ENCODE measurements around the genes LILRB3, FCAR and NCR1.

GRCh38 chr19:54154494-54155542 is 4.7 kb downstream of the LENG1 start:
- PRO-cap: unidirectional peak, plus-strand start at chr19:54155235

DNA sequence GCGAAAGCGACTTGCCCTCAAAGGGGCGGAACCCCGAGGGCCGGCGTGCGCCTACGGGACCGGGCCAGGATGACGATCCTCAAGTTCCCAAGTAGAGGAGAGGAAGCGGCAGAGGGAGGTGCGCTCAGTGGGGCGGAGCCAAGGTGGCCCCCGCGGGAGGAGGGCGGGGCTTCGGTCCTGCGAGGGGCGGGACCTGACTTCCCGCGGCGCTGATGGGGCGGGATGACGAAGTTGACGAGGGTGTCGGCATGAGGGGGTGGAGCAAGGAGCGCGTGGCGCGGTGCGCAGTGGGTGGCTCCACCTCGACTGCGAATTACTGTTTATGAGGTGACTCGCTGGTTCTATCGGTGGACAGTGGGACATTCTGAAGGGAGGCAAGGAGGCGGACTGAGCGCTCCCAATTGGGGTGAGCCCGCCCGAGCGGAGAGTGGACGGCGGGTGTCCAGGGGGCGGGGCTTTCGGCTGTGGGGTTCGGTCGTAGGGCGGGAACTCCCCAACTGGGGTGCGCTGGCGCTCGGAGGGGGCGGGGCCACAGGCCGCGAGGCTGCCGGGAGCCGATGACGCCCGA is 749 bp upstream of the MBOAT7 start:
- PRO-cap: bidirectional peak, plus-strand start at position 264 of the sequence, minus-strand start at position 91 of the sequence; bidirectional peak, plus-strand start outside the sequence, minus-strand start at position 533 of the sequence

DNA sequence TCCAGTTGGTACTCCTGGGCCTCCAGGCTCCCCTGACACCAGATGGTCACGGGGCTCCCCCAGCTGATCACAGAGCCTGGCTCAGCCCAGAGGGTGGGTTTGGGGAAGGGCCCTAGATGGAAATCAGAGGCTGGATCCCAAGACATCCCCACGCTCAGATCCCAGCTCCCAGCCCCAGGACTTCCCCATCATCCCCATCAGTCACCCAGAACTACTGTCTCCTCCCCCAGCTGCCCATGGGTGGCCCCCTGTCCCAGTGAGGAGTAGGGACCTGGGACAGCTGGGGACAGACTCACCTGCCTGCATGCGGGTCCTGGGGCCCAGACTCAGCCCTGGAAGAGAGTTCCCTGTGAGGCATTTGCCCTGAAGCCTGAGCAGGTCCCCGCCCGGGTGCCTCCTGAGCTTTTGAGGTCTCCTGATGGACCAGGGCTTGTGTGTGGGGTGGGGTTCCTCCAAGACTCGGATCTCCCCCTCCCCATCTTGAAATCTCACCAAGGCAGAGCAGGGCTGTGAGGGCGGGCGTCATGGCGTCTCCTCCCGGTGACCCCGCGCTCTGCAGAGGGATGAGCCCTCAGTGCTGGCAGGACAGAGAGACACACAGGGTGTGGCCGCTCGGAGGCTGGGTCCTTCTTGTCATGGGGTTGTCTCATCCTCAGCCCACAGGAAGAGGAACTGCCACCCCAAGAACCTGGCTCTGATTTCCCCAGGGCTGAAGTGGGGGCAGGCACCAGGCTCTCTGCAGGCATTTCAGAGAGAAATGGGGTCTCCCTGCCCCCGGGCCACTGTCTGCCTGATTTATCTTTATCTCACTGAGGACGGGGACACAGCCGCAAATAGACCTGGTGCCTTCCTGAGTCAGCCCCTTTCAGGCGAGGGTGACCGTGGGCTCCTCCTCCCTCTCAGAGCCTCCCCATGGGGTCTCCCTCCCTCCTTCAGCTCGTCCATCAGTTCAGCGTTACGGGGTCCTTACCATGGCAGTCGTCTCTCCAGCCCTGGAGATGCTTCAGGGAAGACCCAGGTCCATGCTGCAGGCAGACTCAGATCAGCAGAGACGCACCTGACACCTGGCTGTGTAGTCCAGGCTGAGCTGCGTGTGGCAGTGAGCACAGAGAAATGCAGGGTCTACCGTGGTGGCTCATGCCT is at the start of gene LILRB3:
Gene LILRB3 (minus strand): TSS at position 557 of the 1,143 bp plus-strand sequence.
- PRO-cap: unidirectional peak, minus-strand start at position 555 of the sequence

DNA sequence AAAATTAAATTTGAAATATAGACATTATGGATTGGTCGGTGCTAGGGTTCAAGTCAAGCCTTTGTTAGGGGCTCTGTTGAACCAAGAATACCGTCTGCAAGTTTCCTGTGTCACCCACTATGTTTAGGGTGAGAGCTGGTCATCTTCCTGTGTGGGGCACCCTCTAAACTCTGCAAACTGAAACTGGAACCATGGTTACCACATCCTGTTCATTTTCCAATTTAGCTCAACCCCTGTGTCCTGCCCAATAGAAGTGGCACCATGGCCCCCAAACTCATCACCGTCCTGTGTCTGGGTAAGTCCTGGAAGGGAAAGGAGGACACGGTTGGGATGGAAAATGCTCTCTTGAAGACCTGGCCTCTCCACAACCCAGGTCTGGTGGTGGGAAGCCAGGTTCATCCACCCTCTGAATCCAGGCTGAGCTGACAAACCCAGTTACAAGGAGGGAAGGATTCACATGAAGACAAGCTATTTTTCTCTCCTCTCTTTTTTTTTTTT is 30.0 kb downstream of the LAIR2 start:
- PRO-cap: no peak

DNA sequence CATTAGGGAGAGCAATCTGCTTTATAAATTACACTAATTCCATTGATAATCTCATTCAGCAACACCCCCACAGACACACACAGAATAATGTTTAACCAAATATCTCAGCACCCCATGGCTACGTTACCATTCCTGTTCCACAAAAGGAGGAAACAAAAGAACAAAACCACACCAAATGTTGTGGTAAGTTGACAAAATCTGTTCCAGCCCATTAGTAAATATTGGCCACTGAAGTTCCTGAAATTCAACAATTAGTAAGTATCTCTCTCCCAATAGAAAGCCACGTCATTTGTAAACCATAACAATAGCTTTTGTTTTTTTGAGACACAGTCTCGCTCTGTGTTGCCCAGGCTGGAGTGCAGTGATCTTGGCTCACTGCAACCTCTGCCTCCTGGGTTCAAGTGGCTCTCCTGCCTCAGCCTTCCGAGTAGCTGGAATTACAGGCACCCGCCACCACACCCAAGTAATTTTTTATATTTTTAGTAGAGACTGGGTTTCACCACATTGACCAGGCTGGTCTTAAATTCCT is 2.3 kb upstream of the FCAR start:
- PRO-cap: no peak

GRCh38 chr19:54873918-54874753 is at the start of gene FCAR:
Gene FCAR (plus strand): TSS chr19:54874235.
- PRO-cap: no peak

DNA sequence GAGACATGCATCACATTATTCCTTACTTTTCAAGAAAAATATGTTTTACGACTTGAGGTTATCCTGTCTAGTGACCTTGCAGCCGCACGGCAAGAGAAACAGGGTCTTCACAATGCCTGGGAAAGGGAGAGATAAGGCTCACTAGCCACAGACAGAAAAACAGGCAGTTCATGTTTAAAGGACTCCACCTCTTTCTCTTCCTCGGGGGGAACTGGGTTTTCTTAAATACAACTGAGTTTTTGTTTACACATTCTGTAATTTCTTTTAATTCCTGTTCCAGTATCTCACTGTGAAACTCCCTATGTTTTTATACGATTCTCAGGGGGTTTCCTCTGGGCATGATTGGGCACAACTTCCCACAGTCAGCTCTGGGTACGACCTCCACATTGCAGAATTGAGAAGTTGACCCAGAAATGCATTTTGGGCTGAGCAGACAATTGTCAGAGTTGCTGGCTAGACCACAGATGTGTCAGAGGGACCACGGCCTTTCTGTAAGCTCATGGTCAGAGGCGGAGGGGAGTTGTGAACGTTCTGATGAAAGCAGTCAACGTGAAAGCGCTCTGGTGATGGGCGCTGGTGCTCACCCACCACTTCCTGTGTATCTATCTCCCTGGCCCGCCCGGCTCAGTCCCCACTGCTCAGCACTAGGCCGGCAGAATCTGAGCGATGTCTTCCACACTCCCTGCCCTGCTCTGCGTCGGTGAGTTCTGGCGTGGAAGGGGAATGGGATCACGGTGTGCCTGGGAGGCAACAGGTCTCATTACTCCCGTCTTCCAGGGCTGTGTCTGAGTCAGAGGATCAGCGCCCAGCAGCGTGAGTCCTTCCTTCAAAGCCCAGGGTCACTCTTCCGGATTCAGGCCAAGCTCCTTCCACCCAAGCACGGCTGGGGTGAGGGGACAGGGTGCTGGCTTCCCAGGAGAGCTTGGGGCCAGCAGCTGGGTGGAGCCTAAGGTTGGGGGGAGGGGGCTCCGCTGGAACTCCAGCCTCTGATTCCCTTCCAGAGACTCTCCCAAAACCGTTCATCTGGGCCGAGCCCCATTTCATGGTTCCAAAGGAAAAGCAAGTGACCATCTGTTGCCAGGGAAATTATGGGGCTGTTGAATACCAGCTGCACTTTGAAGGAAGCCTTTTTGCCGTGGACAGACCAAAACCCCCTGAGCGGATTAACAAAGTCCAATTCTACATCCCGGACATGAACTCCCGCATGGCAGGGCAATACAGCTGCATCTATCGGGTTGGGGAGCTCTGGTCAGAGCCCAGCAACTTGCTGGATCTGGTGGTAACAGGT is at the start of gene NCR1:
Gene NCR1 (plus strand): TSS at position 627 of the 1,288 bp plus-strand sequence.
- PRO-cap: no peak

GRCh38 chr19:55080860-55082104 is 5.6 kb downstream of the EPS8L1 start:
- PRO-cap: bidirectional peak, plus-strand start at chr19:55081327, minus-strand start at chr19:55081273; bidirectional peak, plus-strand start at chr19:55081722, minus-strand start at chr19:55081473

DNA sequence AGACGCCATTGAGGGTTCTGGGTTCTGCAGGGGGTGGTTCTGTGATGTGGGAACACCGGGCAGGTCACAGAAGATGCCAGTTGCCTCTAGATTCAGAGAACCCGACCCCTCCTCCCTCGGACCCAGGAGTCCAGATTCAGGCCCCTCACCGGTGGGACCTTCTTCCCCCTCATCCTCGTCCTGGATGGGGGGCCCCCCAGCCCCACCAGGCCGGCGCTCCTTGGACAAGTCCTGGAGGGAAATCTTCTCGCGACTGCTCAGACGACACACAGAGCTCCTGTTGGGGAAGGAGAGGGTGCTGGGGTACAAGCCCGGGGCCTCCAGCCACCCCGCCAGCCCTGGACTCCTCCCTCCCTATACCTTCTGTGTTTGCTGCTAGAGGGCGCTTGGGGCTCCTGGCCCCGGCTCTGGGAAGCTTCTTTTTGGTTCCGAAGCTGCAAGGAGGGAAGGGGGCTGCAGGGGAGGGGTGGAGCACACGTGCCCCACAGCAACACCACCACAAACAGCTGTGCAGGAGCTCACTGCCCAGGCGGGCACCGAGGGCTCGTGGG is 20.3 kb downstream of the EPS8L1 start:
- PRO-cap: no peak

DNA sequence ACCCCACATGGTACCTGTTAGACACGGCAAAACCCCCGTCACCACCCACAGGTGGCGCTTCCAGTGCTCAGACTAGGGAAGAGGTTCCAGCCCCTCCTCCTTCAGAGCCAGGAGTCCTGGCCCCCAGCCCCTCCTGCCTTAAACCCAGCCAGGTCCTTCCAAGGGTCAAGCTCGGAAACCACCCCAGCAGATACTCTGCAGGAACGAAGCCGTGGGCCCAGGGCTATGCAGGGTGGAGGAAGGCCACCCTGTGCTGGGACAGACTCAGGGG is 4.4 kb downstream of the PPP1R12C start:
- PRO-cap: no peak

- PRO-cap: no peak
These were observed 7.9 kb downstream of the TNNT1 start for GRCh38 chr19:55141034-55141649.

DNA sequence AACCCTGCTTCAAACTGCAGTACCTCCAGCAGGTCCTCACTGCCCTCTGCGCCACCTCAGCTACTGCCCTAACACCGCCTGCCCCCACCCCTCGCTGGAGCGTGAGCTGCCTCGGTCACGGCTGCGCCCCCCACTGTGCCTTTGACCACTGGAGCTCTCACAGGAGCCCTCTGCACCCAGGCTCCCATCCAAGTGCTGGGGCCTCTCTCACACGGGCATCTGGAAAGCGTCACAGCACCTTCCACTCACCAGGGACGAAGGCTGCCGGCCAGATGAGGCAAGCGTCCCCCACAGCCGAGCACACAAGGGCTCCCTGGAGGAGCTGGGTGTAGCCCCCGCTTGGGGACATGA is 646 bp downstream of the TMEM86B start:
- PRO-cap: unidirectional peak, plus-strand start at position 251 of the sequence

- PRO-cap: no peak
These were observed 1.2 kb upstream of the TMEM86B start for GRCh38 chr19:55229631-55230350.

- PRO-cap: no peak
These were observed 3.5 kb upstream of the TMEM86B start for GRCh38 chr19:55231846-55232761.

DNA sequence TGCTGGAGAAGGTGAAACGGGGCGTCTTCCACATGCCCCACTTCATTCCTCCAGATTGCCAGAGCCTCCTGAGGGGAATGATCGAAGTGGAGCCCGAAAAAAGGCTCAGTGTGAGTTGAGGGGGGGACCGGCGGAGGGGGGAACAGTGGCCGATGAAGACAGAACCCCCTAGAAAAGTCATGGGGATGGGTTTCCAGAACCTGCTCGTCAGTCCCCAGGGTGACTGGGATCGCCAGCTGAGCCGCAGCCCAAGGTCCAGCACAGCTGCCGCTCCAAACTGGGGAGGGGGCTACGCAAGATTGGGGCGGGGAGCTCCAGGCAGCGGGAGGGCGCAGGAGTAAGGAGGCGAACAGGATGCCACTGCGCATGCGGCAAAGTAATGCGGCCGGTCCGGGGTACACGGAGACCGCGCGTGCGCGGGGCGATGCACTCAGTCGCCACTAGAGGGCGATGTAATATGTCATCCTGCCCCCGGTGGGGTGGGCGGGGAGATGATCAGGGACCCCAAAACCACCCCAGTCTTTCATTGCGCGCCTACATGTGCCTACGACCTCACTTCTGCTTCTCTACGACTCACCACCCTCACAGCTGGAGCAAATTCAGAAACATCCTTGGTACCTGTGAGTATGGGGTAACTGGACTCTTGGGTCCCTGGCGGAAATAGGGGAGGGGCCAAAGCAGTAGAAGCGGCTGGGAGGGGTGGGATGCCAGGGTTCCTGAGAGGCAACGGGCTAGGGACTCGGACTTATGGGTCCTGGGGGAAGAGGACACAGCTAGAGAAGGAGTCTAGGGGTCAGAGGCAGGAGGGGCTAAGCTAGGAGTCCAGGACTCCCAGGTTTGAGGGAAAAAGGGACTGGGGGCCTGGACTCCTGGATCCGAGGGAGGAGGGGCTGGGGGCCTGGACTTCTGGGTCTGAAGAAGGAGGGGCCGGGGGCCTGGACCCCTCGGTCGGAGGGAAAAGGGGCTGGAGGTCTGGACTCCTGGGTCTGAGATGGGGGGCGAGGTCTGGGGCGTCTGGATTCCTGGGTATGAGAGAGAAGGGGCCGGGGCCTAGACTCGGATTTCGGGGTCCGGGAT is 18.1 kb downstream of the BRSK1 start:
- PRO-cap: no peak

- PRO-cap: no peak
These were observed 19.1 kb downstream of the TMEM150B start for GRCh38 chr19:55305859-55306542.

- PRO-cap: no peak
These were observed 266 bp downstream of the KMT5C start for GRCh38 chr19:55340019-55340264.

DNA sequence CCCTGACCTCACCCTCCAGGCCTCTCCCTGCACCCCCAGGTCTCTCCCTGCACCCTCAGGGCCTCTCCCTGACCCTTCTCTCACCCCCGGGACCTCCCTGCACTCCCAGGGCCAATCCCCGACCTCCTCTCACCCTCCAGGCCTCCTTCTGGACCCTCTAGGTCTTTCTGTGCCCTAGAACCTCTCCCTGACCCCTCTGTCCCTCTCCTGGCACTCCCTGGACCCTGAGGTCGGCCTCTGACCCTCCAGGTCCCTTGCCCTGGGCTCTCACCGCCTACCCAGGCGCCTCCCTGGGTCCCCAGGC is 541 bp downstream of the KMT5C start:
- PRO-cap: no peak

GRCh38 chr19:55386159-55387008 is 652 bp downstream of the RPL28 start:
- PRO-cap: unidirectional peak, minus-strand start at chr19:55386394

- PRO-cap: no peak
These were observed 2.5 kb downstream of the RPL28 start for GRCh38 chr19:55388162-55388679.

Measured in rectum (tissue), 1 donor.